ENCODE measurements around a stretch of chr22.

DNA sequence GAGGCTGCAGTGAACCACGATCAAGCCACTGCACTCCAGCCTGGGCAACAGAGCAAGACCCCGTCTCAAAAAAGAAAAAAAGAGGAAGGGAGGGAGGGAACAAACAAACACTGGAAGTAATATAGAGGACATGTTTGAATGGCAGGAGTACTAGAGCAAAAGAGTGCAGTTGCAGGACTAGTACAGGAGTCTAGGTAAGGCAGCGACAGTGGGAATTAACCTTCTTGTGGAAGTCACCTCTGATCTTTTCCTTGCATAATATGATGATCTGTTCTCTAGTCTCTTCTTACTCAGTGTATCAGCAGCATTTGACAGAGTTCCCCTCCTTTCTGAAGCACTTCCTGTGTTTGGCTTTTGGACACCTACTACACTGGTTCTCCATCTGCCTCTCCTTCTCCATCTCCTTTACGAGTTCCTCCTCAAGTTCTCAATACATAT, 57.1 kb upstream of the ADSL start:
- RRBS: no CpG with 5 or more reads among the region's 4 CpGs

DNA sequence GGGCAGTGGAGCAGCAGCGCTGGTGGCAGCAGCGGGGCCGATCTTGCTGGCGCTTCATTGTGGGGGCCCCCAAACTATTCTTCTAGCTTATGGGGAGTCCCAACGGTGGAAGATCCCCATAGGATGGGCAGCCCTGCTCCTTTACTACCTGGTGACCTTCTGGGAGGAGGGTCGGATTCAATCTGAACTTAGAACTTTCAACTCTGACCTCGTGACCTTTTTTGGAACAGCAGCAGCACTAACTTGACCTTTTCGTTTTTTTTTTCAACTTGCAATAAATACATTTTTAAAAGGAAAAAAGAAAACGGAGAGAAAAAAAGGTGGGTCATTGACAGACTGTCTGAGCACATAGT, 23.3 kb upstream of the ADSL start:
- RRBS: no CpG with 5 or more reads among the region's 9 CpGs

- RRBS: no CpG with 5 or more reads among the region's 7 CpGs
Observed at GRCh38 chr22:40325183-40325735, 21.0 kb upstream of the ADSL start.

DNA sequence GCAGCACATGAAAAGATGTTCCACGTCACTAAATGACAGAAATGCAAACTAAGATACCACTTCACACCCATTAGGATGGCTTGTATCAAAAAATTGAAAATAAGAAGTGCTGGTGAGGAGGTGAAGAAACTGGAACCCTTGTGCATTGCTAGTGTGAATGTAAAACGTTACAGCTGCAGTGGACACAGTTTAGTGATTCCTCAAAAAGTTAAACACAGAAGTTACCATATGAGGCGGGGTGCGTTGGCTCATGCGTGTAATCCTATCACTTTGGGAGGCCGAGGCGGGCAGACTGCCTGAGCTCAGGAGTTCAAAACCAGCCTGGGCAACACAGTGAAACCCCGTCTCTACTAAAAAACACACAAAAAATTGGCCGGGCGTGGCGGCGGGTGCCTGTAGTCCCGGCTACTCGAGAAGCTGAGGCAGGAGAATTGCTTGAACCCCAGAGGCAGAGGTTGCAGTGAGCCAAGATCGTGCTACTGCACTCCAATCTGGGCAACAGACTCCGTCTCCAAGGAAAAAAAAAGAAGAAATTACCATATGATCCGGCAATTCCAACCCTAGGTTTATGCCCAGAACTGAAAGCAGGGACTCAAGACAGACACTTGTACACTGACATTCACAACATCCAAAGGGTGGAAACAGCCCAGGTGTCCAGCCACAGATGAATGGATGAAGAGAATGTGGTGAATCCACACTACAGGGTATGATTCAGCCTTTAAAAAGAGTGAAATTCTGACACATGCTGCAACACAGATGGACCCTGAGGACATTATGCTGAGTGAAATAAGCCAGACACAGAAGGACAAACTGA, 43.6 kb downstream of the SGSM3 start:
- RRBS: 67% methylated on average over 1 of the region's 17 CpGs

DNA sequence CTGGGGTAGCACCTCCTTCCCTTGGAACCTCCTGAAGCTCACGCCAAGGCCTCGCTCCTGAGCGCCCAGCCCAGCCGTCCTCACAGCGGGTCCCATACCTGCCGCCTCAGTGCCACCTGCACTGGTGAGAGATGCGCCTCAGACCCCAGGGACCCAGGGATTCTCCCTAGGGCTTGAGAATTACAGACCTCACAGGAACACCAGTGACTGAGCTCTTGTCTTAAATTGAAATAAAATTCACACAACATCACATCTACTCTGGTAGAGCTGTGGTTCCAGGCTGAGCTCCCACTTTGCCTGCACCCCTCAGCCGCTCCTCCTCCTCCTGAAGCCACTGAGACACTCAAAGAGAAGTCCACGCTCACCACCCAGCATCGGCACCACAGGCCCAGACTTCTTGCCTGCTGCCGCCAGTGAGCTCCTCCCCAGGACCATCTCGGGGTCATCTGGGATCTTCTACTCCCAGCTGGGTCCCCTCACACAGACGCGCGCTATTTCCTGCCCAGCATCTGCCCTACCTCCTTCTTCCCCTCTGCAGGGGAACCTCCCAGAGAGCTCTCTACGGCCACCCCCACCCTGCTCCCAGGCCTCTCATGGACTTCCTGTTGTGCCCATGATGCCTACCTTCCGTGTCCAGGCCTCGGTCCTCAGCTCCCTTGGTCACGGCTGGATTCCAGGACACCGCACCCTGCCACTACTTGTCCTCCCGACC, 45.0 kb downstream of the SGSM3 start:
- RRBS: no CpG with 5 or more reads among the region's 21 CpGs

DNA sequence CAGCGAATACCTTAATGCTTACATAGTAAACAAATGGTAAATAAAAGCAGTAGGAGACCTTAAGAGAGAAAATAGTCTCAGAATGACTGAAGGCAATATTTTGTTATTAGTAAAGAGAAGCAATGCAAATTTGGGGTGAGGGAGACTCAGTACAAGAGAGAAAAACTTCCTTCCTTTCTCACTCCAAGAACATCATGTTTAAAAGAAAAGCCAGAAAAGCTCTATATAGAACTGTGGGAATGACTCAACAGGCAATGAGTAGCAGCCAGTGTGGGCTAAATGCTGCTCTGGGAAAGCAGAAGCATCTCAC, 101.7 kb downstream of the MRTFA start:
- RRBS: no CpG with 5 or more reads among the region's 1 CpG

DNA sequence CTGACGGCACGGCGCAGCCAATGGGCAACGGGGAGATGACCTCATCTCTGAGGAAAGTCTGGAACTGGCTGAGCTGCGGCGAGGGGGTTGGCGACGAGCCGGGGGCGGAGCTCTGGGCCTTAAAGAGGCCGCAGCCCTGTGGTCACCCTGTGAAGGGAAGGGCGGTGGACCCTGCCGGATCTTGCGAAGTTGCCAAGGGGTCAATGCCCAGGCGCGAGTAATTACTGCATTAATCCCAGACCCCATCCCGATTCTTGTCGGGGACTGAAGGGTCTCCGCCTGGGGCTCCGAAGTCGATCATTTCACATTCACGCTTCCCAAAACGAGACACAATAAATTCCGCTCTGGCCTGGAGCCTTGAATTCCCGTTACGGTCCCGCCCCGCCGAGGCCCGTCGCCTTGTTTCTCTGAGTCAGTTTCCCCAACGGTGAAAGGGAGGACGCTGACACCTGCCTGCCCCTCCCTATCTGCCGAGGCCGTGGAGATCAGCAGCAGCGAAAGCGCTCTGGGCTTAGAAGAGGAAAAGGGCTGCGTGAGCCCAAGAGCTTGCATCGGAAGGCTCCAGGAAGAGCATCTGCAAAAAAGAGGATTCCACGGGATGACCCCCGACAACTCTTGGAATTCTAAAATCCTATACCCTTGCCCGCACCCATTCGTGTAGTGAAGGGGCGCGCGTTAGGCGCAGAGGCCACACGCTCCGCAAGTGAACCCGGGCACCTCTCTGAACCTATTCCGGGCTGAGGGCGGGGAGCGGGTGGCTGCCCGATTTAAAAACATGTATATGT, 555 bp upstream of the MRTFA start:
- RRBS: 2% methylated on average over 5 of the region's 54 CpGs

DNA sequence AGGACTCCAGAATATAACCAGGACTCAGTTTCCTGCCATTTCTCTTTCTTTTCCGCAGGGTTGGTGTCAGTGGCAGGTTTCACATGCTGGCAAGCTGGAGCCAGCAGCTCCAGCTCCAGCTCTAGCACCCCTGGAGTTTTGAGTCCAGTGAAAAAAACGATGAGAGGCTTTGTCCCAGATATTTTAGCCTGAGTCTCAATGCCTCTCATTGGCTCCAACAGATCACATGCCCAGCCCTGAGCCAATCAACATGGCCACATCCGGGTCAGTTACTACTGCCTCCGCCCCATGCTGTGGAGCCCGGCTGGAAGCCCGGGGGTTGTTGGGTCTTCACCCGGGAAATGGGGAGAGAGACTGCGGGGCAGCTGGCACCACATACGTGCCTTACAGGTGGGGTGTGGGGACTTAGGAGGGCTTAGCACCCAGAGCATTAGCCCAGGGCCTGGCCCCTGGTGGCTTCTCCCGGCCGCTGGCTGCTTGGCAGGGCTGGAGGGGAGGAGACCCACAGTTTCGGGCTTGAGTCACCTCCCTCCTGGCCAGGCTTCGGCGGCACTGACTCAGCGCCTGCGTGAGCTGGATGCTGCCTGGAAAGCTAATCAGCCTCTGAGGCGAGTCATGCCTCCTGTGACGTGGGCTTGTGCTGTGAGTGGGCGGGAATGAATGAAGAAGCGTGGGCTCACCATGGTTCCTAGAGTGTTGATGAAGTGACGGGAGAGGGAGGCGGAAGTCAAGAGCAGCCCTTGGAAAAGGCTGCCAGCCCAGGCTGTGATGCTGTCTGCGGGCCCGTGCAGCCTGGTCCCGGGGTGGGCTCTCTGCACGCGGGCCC, 15.3 kb upstream of the MRTFA start:
- RRBS: 2% methylated on average over 8 of the region's 27 CpGs

- RRBS: no CpG with 5 or more reads among the region's 12 CpGs
Observed at GRCh38 chr22:40668519-40669416, 10.5 kb upstream of the MCHR1 start.

DNA sequence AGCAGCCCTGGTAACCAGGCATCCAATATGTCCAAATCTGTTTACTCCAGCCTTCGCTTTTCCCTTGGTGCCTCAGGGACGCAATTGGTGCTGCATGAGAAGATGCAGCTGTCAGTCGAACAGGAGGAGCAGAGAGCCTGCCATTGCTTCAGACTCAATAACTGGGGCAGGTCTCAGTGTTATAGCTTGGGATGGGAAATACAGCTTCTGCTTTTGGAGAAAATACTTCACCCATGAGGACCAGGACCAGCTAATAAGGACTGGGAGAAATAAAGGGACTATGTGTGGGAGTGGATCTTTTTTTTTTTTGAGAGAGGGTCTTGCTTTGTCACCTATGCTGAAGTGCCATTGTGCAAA, 4.9 kb upstream of the MCHR1 start:
- RRBS: no CpG with 5 or more reads among the region's 3 CpGs

GRCh38 chr22:40676163-40676578, 3.1 kb upstream of the MCHR1 start:
- RRBS: no CpG with 5 or more reads among the region's 4 CpGs

- RRBS: no CpG with 5 or more reads among the region's 14 CpGs
Observed at GRCh38 chr22:40972966-40973599, 21.9 kb downstream of the RBX1 start.

GRCh38 chr22:41022450-41023224, 69.8 kb upstream of the EP300 start:
- RRBS: 1% methylated on average over 14 of the region's 46 CpGs

DNA sequence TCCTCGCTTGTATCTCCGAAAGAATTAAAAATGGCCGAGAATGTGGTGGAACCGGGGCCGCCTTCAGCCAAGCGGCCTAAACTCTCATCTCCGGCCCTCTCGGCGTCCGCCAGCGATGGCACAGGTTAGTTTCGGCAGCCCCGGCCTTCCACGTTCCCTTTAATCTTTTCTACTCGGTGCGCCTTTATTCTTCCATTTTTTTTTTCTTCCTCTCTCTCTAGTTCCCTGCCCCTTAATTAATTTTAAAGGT, 508 bp downstream of the EP300 start:
- RRBS: 2% methylated on average over 11 of the region's 16 CpGs

- RRBS: no CpG with 5 or more reads among the region's 2 CpGs
Observed at GRCh38 chr22:41102127-41102901, 9.9 kb downstream of the EP300 start.

GRCh38 chr22:41177630-41178547, 27.2 kb upstream of the L3MBTL2 start:
- RRBS: no CpG with 5 or more reads among the region's 10 CpGs

- RRBS: 87% methylated on average over 26 of the region's 94 CpGs
Observed at GRCh38 chr22:41237281-41238269, 3.2 kb downstream of the CHADL start.

GRCh38 chr22:41238270-41238561, 2.5 kb downstream of the CHADL start:
- RRBS: 86% methylated on average over 13 of the region's 27 CpGs

GRCh38 chr22:41295330-41295564, 6.1 kb upstream of the ZC3H7B start:
- RRBS: no CpG with 5 or more reads among the region's 1 CpG

GRCh38 chr22:41301975-41303175, 1.1 kb downstream of the ZC3H7B start:
- RRBS: 4% methylated on average over 46 of the region's 68 CpGs

Data from Ishikawa (cell line).